Cardiac ventricle fibroblast (primary cell): ENCODE measurements around the gene NPIPB5.

GRCh38 chr16:22323604-22324268, 26.5 kb downstream of the POLR3E start:
- RAMPAGE, long total RNA = no peak

- RAMPAGE, long total RNA = no peak
Observed at GRCh38 chr16:22353969-22354464, 20.4 kb downstream of the CDR2 start.

GRCh38 chr16:22357103-22357571, 17.3 kb downstream of the CDR2 start:
- RAMPAGE, long total RNA = no peak

DNA sequence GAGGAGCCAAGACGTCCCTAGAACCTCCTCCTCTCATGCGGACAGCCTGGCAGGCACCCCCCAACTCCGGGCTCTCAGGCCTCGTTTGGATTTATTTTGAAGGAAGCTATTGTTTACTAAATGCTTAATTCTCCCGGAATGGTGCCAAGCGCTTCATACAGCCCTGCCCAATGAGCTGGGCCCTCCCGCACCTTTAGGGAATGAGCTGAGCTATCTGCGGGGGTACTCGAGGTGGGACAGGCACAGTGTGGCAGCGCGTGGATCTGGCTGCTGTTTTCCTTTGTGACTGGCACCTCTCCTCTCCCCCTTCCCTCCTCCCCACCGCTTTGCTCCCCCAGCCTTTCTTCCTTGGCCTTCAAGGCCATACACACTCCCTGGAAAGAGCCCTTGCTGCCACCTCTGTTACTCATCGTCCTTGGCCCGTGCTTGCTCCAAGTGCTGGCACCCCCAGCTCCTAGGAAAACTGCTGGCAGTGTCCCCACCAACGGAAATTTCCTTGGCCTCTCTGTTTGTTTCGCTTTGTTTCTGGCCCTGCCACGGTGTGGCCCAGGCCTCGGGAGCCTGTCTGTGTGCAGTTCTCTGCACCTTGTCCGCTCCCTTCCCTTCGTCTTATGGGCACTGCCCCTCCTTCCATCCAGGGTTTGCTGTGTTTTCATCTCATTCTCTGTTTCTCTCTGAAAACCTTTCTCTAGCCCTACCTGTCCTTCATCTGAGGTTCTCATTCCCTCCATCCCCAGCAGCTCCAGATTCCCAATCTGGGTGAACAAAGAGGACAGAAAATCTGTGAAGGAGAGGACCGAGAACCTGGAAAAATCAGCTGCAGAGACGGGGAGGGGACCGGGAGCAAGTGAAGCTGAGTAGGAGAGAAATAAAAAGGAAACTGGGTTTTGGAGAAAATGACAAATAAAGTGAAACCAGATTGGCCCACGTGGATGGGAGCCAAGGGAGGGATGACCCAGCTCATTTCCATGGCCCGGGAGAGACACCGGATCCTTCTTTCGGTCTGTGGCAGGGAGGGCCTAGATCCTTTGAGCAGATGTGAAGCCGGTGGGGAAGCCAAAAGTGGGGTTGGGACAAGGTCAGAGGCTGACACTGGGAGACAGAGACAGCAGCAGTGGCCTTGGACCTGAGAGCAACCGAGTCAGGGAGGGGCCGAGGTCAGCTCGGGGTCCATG, 50.2 kb upstream of the CDR2 start:
- RAMPAGE, long total RNA = no peak

GRCh38 chr16:22510667-22510967, at the start of gene NPIPB5:
NPIPB5 (plus strand) TSS chr16:22510891.
- RAMPAGE, long total RNA = no peak

DNA sequence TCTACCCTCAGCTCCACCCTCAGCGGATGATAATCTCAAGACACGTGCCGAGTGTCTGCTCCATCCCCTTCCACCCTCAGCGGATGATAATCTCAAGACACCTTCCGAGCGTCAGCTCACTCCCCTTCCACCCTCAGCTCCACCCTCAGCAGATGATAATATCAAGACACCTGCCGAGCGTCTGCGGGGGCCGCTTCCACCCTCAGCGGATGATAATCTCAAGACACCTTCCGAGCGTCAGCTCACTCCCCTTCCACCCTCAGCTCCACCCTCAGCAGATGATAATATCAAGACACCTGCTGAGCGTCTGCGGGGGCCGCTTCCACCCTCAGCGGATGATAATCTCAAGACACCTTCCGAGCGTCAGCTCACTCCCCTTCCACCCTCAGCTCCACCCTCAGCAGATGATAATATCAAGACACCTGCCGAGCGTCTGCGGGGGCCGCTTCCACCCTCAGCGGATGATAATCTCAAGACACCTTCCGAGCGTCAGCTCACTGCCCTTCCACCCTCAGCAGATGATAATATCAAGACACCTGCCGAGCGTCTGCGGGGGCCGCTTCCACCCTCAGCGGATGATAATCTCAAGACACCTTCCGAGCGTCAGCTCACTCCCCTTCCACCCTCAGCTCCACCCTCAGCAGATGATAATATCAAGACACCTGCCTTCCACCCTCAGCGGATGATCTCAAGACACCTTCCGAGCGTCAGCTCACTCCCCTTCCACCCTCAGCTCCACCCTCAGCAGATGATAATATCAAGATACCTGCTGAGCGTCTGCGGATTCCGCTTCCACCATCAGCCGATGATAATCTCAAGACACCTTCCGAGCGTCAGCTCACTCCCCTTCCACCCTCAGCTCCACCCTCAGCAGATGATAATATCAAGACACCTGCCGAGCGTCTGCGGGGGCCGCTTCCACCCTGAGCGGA, 23.6 kb downstream of the NPIPB5 start:
- RAMPAGE, long total RNA = no peak

DNA sequence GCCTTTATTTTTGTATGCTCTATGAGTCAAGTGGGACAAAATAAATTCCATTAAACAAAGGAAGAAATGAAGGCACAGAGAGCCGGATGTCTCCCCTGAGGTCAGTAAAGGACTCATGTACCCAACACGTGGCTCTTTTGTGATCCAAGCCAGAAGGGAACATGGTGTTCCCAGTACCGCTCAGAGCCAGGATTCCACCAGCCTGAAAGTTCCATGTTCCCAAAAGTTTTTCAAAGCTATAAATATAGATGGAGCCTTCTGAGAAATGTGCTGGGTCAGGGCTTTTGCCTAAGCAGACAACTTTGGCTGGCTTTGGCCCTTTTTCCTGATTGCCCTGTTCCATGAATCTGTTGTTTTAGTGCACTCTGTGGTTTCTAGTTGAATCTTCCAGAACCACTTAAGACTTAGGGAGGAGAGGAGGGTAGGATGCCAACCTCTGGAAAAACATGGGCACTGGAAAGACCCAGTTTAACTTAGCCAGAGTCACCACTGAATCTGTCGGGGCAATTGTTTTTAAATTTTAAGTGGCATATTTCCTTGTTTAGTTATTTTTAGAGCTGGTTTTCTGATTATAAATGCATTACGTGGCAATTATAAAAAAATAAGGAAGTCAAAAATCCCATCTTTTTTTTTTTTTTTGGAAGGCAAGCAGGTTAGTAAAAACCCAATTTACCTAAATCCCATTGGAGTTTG, 128.4 kb upstream of the HS3ST2 start:
- RAMPAGE, long total RNA = no peak

GRCh38 chr16:22816013-22816269, 2.0 kb downstream of the HS3ST2 start:
- RAMPAGE, long total RNA = no peak

DNA sequence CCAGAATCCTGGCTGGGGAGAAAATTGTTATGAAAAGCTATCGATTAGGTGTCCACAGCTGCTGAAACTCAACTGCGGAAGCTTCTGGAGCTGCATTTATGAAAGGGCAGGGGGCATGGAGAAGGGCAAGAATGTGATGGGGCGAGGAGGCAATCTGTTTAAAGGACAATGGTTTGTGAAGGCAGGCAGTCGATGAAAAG, 24.5 kb downstream of the HS3ST2 start:
- RAMPAGE, long total RNA = no peak

DNA sequence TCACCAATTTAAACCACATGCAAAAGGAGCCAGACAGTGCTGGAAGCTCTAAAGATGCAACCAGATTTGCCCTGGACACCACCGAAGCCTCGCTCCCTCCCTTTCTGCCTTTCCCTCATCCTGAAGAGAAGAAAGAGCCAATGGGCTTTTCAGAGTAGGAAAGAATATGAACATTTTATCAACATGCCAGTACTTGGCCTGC, 45.0 kb downstream of the USP31 start:
- RAMPAGE, long total RNA = no peak

DNA sequence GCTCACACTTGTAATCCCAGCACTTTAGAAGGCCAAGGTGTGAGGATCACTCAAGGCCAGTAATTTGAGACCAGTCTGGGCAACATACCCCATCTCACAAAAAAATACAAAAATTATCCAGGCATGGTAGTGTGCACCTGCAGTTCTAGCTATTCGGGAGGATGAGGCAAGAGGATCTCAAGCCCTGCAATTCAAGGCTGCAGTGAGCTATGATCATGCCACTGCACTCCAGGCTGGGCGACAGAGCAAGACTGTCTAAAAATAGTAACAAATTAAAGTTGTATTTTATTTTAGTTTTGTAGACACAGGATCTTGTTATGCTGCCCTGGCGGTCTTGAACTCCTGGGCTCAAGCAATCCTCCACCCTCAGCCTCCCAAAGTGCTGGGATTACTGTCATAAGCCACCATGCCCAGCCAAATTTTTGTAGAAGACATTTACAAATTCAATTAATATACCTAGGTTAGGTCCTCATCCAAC, 18.2 kb downstream of the USP31 start:
- RAMPAGE, long total RNA = no peak

DNA sequence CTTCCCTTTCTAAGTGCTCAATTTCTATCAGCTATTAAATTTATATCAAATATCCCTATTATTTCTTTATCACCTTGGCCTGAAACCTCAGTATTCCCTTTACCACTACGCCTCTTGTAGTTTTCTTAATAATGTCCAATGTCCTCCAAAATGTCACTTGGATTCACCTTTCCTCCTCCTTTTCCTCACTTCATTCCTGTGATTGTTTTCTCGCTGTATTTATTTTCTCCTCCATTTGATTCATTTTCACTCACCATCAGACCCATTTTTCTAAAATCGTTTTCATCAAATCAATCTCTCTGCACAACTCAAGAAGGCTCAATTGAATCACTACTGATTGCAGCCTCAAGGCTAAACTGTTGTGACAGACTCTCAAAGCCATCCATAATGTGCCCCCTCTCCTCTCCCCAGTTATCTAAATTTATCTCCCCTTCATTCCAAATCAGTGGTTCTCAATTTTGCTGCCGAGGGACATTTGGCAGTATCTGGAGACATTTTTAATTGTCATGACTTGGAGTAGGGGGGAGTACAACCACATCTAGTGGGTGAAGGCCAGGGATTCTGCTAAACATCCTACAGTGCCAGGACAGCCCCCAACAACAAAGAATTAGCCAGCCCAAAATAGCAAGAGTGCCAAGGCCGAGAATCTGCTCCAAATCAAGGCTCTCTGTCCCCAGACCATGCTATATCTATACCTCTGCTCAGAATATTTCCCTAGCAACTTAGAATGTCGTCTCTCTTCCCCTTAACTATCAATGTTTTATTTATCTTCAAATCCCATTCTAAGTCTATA, 9.2 kb downstream of the USP31 start:
- RAMPAGE, long total RNA = no peak

DNA sequence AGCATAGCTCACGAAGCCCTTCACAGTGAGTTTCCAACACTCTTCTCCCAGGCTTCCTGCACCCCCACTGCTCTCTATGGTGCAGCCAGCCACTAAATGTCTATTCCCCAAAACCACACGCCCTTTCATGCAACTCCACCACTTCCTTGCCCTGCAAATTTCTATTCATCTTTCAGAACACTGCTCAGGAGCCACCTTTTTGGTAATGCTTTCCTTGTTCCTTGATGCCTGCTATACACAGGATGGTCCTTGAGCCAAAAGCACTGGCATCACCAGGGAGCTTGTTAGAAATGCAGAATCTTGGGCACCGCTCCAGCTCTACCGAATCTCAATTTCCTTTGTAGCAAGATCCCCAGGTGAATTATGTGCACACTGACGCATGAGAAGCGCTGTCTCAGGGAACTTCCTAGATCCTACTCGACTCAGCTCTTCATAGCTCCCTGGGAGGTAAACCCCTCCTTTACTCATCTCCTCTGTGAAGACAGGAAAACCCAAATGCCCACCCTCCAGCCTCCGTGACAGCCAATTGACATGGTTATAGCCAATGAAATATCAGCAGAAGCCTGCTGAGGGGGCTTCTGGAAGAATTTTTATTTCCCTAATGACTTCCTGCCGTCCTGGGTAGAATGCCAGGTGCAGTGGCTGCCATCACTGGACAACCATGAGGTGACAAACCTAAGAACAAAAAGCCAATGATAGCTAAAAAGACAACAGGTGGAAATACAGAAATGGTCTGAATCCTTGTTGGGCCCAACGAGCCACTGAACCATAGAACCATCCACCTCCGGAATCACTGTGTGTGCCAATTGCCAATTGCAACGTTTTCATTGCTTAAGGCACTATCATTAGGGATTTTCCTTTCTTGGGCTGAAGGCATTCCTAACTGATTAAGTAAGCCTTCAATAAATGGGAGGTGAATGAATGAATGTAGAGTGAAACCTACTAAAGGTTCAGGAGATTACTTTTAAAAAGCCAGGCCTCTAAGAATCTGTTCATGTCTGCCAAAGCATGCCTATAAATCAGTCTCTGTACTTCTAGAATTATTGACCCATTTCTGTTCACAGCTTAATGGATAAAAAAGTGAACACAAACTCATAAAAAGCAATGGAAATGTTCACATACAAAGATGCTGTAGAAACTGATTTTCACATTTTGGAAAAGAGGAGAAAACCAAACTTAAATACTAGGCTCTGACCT, 3.9 kb downstream of the USP31 start:
- RAMPAGE, long total RNA = no peak

GRCh38 chr16:23508509-23509567, 1.5 kb downstream of the GGA2 start:
- RAMPAGE, long total RNA = no peak

GRCh38 chr16:23514833-23515253, 4.5 kb upstream of the GGA2 start:
- RAMPAGE, long total RNA = no peak

GRCh38 chr16:23557912-23558373, 416 bp downstream of the UBFD1 start:
- RAMPAGE, long total RNA = no peak

DNA sequence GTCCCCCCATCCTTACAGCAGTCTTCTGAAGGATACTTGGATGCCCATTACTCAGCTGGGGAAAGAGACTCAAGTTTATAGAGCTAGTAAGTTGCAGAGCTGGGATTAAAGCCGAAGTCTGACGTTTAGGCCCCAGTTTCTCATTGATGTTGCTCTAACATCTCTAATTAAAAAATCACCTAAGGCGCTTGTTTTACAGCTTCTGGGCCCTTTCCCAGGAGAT, 758 bp downstream of the UBFD1 start:
- RAMPAGE, long total RNA = no peak

- RAMPAGE, long total RNA = no peak
Observed at GRCh38 chr16:23563228-23563982, 5.9 kb downstream of the UBFD1 start.

DNA sequence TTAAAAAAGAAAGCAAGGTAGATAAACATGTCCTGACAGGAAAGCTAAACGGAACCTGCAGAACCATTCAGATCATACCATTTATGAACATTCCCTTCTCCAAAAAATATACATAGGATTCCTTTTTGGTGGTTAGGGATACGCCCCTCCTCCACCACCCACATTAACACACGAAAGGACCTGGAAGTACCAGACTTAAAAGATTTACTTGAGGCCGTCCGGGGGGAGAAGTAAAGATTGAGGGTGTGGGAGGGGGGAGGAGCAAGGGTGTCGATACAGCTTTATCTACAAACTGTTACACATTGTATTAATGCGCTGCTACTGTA, 564 bp downstream of the PALB2 start:
- RAMPAGE, long total RNA = no peak

DNA sequence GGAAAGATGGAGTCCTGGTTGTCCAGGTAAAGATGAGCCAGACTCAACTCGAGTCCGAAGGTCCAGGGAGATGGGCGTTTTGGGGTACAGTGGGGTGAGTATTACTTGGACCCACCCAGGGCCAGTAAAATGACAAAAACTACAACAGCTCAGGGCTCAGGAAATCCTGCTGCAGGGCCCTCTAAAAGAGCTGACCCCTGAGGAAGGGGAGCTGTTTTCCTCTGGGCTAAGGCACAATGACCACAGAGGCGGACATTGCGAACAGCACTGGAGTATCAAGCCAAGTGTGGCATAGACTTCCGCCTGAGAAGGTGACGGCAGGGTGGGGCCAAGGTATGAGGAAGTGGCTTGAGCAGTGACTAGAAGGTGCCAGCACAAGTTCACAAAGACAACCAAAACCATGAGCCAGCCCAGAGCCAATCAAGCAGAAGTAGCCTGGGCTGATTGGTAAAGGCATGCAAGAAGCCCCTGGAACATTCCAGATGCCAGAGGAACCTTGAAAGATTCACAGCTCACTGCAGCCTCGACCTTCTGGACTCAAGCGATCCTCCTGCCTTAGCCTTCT, 14.0 kb downstream of the ERN2 start:
- RAMPAGE, long total RNA = no peak